Fibroblast of the aortic adventitia (primary cell): ENCODE results near the gene ZNF286A.

- CAGE, long polyA plus RNA: no peak
Observed at GRCh38 chr17:14299084-14300032, 1.5 kb upstream of the HS3ST3B1 start.

GRCh38 chr17:14374599-14375105 lies 73.8 kb downstream of the HS3ST3B1 start:
- CAGE, long polyA plus RNA: no peak

- CAGE, long polyA plus RNA: no peak
Observed at GRCh38 chr17:14738539-14738701, 437.5 kb downstream of the HS3ST3B1 start.

- CAGE, long polyA plus RNA: no peak
Observed at GRCh38 chr17:14756421-14756942, 455.6 kb downstream of the HS3ST3B1 start.

- CAGE, long polyA plus RNA: no peak
Observed at GRCh38 chr17:14776716-14777205, 475.9 kb downstream of the HS3ST3B1 start.

DNA sequence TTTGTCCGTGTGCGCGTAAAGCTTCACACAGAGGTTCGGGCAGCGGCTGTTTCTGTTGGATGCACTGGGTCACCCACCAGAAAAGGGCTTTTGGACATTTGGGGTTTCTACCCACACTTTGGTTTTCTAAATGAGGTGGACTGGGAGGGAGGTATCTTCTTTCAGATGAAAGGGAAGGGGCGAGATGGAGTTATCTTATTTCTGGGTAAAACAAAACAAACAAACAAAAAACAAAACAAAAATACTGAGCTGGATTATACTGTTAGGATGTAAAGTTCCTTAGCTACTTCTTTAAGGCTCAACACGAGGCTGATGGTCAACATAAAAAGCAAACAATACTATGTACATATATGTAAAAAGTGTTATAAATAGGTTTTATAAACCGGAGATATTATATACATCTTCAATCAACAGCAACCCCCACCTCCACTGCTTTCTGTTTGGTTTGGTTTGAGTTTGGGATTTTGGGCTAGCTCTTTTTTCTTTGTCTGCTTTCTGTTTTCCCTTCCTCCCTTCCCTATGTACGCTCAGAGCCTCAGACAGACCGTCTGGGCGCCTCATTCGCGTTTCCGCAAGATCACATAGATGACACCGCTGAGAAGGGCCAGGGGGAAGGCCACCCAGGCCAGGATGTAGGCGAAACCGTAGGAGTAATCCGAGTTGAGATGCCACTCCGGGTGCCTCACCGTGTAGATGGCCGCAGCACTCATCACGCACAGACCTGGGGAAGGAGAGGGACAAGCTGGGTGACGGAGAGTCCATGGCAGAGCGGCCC lies 34.6 kb downstream of the PMP22 start:
- CAGE, long polyA plus RNA: no peak

GRCh38 chr17:15236189-15236938 lies 28.8 kb downstream of the PMP22 start:
- CAGE, long polyA plus RNA: no peak

- CAGE, long polyA plus RNA: no peak
Observed at GRCh38 chr17:15264904-15265225, 261 bp downstream of the PMP22 start.

DNA sequence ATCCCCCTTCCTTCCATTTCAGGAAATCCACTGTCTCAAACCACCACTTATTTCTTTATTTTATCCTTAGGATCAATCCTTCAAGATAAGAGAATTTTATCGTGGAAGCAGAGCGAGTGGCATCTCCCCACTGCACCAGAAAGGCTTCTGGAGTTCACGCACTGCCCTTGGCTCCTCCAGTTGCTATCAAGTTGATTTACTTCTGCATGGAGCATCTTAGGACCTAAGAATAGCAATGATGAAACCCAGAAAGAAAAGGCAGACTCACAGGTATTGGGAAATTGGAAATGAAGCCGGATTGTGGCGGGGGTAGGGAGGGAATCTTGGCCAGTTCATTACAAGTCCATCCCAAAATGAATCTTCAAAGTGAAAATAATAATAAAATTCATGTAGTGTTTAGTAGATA lies 33.8 kb downstream of the TEKT3 start:
- CAGE, long polyA plus RNA: no peak

GRCh38 chr17:15399035-15399772 lies 57.8 kb upstream of the TEKT3 start:
- CAGE, long polyA plus RNA: no peak

- CAGE, long polyA plus RNA: no peak
Observed at GRCh38 chr17:15431740-15432207, 35.6 kb downstream of the CDRT4 start.

- CAGE, long polyA plus RNA: no peak
Observed at GRCh38 chr17:15645878-15646221, 26.3 kb upstream of the FBXW10B start.

DNA sequence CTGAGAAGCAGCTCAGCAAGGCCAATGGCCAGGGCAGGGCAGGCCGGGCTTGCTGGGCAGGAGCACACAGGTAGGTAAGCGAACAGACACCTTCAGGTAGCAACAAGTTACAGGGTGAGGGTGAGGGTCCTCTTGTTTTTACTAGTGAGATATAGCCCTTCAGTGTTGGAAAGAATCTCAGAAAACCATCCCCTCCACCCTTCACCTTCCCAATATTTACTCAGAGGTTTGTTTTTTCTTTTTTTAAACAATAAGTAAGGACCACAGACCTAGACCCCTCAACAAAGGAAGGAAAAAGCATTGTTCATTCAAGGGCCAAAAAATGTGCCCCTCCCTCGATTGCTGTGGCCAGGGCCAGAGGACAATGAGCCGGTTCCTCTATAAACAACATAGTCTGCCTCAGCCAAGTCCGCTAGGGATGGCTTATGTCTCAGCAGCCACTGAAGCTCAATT lies 24.2 kb downstream of the TRIM16 start:
- CAGE, long polyA plus RNA: no peak

DNA sequence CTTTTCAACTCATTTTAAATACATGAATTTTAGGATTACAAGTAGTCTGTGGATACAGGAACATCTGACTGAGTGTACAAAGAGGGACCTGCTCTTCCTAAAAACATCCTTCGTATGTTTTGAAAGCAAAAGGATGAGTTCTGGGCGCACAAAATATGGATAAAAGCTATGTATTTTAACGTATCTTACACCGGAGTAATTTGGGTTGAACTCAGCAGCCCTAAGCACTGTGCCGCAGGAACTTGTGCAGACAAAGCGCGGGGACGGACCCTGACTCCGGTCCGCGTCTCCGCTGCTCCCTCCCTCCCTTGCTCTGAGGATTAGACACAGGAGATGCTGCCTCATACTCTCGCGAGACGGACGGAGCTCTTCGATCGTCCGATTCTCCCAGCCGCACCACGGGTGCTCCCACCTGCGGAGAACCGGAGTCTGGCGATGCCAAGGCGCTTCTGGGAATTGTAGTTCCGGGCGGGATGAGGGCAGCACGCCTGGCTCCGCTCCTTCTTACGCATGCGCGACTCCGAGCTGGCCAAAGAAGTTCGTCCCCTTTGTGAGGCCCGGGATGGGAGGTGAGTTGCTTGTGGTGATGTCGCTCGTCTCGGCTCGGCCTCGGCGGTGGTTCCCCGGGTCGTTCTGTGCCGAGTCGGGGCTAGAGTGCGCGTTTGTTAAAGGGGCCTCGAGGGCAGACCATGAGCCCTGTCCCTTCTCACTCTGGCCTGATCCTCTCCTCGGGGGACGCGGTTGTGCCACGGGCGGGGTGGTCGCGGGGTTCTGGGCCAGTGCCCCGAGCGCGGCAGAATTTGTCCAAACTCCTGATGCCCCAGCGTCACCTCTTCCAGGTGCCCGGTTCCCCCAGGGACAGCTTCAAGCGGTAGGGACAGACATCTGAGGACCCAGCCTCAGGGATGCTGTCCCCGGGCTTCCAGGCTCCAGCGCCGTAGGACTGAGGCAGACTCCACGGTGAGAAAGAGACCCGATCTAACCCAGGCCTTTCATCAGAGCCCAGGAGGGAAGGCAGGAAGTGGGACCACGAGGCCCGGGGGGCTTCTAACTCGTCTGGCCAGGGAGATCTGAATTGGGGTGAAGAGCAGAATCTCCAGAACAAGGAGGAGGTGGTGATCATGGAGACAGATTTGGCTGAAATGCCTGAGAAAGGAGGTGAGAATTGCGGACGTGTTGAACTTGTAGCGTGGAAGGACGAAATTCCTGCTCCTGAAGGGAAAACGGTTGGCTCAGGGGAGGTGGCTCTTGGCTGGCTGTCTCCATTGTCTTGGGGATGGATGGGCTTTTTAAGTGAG lies at the start of gene ZNF286A:
ZNF286A (plus strand) TSS at position 544 of the 1,298 bp plus-strand sequence.
- CAGE, long polyA plus RNA: no peak

- CAGE, long polyA plus RNA: no peak
Observed at GRCh38 chr17:15817477-15818030, 85.5 kb downstream of the TBC1D26 start.

DNA sequence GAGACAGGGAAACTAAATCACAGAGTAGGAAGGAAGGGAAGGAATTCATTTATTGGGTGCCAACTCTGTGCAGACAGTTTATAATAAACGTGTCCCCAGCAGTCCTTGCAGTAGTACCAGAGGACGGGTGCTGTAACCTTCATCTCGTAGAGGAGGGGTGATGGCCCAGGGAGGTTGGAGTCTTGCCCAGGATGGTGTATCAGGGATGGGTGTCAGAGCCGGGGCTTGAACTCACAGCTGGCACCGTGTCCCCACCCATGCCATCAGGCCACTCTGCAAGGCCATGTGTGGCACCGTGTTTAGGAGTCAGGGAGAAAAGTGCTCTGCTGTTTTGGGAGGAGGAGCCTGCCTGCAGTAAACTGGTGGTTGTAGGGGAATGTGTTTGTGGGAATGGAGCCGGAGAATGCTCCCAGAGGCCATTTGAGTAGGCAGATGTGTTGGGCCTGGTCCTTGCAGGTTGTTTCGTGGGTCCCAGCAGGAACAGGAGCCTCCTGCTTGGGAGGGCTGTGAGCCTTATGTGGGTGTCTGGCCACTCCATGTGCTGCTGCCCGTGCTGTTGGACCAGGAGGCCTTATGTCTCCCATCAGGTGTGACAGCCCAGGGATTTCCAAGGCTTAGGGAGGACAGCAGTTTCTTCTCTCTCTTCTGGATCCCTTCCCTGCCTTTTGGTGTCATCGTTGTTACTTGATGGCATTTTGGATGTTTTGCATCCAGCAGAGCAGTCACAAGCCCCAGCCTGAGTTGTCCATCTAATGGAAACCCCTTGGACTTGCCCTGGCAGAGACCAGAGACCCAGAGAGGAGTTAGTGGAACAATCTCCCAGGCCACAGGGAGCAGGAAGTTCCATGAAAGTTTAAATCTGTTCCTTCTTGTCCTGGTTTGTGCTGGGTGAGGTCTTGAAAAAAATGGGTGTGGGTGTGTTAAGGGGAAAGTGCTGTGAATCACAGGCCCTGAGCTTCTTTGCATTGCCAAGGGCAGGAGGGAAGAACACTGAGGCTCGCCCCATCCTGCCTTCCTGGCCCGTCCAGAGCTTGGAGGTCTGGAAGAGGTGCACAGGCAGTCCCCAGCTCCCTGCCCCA lies 2.0 kb downstream of the ADORA2B start:
- CAGE, long polyA plus RNA: no peak

DNA sequence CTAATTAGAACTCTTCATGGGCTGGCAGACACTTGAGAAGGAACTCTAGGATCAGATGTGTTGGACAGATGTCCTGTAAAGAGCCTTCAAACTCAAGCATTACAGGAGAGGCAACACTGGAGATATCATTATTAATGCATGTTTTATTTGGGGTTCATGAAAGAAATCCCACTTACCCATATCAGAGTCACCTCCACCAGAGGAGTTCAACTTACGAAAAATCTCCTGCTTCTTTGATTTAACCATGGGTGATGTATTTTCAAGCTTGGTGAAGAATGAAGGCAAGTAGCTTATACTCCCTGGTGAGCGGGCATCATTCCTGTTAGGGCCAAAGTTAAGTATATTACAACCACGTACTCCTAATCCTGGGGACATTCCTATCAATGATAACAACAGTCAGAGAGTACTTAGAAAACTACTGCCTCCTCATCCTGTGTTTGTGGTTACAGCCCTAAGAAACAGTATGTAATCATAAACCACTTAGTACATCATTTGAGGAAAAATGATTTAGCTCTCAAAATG lies 47.2 kb downstream of the TTC19 start:
- CAGE, long polyA plus RNA: no peak

DNA sequence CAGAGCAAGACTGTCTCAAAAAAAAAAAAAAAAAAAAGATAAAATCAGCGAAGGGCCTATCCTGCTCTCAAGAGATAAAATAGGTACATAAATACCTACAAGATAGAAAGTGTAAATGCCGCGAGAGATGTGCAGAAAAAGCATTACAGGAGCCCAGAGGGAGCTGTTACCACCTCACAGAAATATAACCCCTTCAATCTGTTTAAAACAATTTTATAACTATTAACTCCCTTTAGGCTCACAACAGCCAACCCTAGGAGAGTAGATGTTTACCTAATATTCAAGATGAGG lies 1.9 kb downstream of the NCOR1 start:
- CAGE, long polyA plus RNA: no peak

GRCh38 chr17:16406850-16407856 lies 8.2 kb upstream of the TRPV2 start:
- CAGE, long polyA plus RNA: no peak

- CAGE, long polyA plus RNA: no peak
Observed at GRCh38 chr17:16434541-16435014, 19.2 kb downstream of the TRPV2 start.